Hair follicle dermal papilla cell (primary cell): ENCODE measurements around the gene RASAL1.

DNA sequence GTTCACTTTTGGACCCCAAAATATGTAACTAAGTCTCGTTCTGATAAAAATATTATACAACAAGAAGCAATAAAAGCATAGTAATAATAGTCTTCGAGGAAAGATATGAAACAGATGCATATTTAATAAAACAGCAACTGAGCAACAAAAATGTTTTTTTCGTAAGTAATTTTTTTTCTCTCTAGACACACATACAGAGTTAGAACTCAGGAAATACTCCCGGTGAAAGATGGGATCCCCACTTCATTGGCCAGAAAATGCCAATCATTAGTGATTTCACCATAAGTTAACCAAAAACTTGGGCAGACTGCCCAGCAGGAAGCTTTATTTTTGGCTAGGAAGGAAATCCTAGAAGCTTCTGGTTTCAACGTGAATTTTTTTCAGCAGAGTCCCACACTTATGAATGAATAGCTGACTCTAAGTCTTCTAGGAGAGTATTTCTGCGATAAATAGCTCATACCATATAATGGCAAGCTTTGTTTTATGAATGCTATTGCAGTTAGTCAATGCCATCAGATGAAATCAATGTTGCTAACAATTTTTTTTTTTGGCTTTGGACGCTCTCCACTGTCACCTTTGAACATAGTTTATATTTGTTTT, 9.7 kb downstream of the PPP1CC start:
- CAGE, long polyA plus RNA, result no peak

DNA sequence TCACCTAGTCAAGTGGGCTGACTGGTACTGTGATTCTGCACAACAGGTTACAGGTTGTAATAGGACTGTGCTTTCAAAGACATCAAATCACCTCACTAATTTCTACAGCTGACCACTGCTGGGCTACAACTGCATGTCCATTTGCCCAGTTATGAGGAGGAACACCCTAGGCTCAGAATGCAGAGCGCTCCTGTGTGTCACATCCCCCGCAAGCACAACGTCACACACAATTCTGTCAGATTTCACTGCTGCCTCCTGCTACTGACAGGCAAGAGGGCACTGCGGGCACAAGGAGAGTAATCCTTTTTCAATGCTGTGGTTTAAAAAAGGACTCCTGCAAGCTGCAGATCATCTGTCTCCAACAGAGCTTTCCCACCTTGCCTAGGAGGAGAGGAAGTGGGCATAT, 4.2 kb downstream of the PPP1CC start:
- CAGE, long polyA plus RNA, result no peak

GRCh38 chr12:111033669-111034039, 311 bp upstream of the CUX2 start:
- CAGE, long polyA plus RNA, result no peak

DNA sequence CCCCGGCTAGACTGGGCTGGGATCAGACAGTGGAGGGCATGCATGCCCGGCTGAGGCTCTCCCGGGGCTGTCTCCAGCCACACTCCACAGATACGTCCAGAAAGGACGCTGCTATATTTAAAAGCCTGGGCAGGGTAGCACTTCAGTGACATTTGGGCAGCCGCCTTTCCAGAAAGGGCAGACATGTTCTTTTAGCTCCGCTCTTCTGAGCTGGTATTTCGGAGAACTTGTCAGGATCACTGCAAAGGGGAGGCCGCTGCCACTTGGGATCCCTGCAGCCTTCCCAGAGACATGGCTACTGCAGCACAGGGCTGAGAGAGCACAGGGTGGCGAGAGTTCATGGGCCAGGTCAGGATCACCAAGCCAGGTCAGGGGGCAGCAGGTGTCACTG, 121.7 kb downstream of the PHETA1 start:
- CAGE, long polyA plus RNA, result no peak

- CAGE, long polyA plus RNA, result no peak
Observed at GRCh38 chr12:111399319-111399640, 6.4 kb upstream of the SH2B3 start.

DNA sequence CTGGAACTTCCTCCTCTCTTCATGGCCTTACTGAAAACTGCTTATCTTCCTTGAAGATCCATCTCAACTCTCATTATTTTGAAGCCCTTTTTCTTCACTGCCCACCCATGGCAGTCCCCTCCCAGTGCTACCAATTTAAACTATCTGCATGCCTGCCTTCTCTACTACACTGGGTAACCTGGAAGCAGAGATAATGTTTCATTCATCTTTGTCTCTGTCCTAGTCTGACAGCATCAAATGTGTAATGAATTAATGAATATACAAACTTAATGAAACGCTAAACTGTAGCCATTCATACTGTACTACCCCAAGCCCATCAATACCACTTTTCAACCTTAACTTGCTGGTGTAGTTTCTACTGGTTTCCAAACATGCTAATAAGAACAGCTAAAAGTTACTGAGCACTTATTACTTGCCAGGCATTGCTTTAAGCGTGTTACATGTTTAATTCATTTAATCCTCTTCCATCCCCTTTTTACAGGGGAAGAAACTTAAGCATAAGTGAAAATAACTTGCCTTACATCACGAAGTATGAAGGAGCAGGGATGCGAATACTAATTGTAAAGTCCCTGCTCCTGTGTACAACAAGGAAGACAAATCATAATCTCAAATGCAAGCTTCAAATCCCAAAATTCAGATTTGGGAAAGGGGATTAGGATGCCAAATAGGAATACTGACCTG, 28.4 kb downstream of the ATXN2 start:
- CAGE, long polyA plus RNA, result no peak

- CAGE, long polyA plus RNA, result no peak
Observed at GRCh38 chr12:111598478-111599037, 557 bp downstream of the ATXN2 start.

- CAGE, long polyA plus RNA, result no peak
Observed at GRCh38 chr12:111741181-111741896, 25.4 kb upstream of the ALDH2 start.

DNA sequence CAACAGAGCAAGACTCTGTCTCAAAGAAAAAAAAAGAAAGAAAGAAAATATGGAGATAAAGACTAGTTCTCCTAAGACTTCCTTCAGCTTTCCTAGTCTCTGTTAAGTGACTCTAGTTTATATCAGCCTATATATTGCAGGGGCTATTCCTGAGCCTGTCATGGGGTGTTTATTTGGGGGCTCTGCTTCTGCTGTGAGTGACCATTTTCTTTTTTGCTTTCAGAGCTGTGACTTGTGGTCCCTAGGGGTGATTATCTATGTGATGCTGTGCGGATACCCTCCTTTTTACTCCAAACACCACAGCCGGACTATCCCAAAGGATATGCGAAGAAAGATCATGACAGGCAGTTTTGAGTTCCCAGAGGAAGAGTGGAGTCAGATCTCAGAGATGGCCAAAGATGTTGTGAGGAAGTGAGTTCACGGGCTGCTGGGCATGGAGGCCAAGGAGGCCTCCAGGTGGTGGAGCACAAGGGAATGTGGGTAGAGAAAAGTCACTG, 41.4 kb downstream of the MAPKAPK5 start:
- CAGE, long polyA plus RNA, result no peak

DNA sequence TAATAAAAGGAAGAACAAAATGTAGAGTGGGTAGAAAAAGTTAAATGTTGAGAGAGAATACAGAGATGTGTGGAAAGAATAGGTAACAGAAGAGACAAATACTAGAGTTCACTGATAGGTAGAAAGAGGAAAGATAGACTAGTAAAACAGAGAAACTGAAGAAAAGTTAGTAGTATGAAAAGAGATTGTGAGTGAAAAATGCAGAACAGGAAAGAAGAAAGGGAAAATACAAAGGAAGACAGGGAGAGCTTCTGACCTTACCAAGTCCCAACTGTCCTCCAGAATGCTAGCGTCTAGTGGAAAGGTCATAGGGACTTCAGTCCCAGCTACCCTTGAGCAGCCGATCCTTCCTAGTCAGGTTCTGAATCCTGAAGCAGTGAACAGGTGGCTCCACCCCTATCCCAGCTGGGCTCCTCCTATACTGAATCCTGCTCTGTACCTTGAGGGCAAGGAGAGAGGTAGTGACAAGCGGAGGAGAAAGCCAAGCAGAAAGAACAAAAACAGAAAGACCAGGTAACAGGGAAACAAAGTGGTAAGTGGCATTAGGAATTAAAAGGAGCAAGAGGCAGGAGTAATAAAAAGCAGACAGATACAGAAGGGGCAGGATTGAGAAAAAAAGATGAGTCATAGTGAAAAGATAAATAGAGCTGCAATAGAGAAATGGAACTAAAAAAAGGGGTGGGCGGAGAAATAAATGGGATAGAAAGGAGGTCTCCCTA, 7.1 kb downstream of the TMEM116 start:
- CAGE, long polyA plus RNA, result no peak

GRCh38 chr12:112149446-112150062, 24.2 kb downstream of the TRAFD1 start:
- CAGE, long polyA plus RNA, result no peak

DNA sequence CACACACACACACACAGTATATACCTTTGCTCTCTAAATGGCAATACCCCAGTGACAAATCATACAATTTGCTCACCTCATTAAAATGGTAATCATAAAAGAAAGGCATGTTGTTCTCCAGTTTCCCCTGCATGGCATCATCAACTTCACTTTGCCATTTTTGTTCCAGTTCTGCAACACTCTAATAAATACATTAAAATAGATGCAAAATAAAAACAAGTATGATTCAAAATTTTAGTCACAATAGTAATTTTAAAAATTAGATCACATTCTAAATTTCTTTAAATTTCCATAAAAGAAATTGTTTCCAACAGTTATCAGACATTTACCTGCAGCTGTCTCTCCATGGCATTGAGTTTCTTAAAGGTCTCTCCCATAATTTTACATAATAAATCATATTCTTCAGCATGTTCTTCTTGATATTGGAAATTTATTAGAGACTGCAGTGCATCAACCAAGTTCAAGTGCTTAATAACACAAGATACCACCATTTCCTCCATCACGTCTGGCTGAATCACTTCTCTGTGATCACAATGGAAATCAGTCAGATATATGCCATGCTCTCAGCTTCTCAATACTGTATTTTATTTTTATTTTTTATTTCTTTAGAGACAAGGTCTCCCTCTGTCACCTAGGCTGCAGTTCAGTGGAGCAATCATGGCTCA, 122.8 kb downstream of the TRAFD1 start:
- CAGE, long polyA plus RNA, result no peak

- CAGE, long polyA plus RNA, result no peak
Observed at GRCh38 chr12:112408593-112408741, 938 bp downstream of the RPL6 start.

DNA sequence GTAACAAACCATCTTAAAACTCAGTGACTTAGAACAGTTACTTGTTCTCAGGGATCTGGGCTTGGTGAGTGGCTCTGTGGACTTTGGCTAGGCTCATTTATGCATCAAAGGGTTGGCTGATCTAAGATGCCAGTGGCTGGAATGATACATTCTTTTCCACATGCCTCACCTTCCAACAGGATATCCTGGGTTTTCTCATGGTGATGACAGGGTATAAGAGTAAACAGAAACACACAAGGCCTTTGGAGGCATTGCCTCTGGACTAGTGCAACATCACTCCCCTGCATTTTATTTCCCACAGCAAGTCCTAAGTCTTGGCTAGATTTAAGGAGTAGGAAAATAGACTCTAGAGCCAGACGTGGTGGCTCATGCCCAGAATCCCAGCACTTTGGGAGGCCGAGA, 47.8 kb downstream of the RPH3A start:
- CAGE, long polyA plus RNA, result no peak

GRCh38 chr12:112907379-112907829, 642 bp downstream of the OAS1 start:
- CAGE, long polyA plus RNA, result no peak

GRCh38 chr12:112978946-112979855, 882 bp downstream of the OAS2 start:
- CAGE, long polyA plus RNA, result no peak

GRCh38 chr12:113040452-113041179, 15.9 kb upstream of the DTX1 start:
- CAGE, long polyA plus RNA, result no peak

DNA sequence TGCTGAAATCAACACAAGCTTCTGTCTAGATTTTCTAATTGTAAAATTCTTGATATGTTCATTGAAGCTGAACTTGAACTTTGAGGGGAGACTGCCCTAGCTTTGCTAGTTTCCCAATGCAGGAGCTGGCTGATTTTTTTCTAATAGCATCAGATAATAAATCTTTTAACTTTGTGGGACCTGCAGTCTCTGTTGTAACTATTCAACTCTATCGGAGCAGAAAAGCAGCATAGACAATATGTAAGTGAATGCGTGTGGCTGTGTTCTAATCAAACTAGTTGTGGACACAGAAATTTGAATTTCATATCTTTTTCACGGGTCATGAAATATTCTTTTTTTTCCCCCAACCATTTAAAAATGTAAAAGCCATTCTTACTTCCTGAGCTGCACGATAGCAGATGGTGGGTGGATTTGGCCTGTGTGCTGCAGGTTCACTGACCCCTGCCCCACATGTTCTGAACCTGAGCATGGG, 5.6 kb downstream of the DTX1 start:
- CAGE, long polyA plus RNA, result no peak

DNA sequence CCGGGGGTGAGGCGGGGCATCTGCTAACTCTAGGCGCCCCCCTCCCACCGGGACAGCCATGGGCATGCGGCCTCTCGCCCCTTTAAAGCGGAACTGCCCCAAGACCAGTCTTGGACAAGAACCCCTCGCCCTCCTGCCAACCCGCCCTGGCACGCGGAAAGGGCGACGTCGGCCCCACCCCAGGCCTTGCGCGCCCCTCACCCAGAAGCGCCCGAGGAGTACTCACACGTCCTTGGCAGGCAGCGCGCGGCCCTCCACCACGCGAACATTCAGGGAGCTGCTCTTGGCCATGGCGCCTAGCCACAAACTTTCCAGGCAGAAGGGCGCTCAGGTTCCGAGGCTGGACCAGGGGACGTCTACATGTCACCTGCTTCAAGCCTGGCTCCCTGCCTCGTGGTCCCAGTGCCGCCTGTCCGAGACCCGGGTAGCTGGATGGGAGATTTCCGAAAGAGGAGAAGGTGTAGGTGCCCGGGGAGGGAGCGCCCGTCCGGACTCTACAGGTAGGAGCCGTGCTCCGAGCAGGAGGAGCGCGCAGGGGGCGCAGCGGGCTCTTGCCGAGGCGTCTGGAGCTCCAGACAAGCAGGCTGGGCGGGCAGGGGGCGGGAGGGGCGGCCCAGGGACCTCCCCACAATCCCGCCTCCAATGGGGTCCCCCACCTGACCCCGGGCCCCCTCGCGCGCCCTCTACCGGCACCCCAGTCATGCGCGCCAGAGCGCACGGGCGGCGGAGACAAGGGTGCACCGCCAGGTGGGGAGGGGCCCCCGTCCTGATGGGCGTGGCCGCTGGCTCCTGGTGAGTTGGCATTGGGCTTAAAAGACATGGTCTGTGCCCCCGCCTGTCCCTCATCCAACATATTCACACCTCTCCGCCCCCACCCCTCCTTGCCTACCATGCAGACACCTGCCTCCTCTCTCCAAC, at the start of gene RASAL1:
RASAL1 (minus strand) TSS at position 590 of the 918 bp plus-strand sequence.
- CAGE, long polyA plus RNA, result no peak

- CAGE, long polyA plus RNA, result no peak
Observed at GRCh38 chr12:113136090-113136577, 573 bp upstream of the RASAL1 start.